Cardiac atrium fibroblast (primary cell): ENCODE measurements around a stretch of chr15.

- RAMPAGE, long total RNA, result no peak
Observed at GRCh38 chr15:65783842-65784393, 8.2 kb downstream of the DENND4A start.

DNA sequence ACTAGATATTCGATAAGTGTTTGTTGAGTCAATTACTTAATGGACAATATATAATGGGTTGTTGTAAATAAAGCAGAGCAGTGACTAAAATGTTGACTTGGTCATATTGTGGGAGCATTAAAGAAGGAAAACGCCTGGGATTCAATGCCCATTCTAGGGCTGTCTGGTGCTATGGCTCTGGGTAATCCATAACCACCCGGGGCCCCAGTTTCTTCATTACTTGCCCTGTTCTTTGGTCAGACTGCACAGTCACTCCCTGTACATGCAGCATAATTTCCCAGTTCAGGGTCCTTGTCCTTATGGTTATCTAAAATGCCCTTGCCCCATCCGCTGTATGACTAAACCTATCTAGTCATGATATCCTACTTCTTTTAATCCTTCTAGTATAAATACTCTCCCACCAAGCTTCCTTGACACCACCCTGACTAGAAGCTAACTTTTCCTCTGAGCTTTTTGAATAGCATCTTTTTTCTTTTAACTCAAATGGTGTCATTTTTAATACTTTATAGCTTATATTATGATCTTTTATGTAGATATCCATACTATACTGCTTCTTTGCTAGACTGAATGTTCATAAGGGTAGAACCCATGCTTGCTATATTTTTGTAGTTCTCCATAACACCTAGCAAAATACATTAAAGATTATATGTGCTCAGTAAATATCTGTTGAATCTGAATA is 27.6 kb upstream of the DENND4A start:
- RAMPAGE, long total RNA, result no peak

DNA sequence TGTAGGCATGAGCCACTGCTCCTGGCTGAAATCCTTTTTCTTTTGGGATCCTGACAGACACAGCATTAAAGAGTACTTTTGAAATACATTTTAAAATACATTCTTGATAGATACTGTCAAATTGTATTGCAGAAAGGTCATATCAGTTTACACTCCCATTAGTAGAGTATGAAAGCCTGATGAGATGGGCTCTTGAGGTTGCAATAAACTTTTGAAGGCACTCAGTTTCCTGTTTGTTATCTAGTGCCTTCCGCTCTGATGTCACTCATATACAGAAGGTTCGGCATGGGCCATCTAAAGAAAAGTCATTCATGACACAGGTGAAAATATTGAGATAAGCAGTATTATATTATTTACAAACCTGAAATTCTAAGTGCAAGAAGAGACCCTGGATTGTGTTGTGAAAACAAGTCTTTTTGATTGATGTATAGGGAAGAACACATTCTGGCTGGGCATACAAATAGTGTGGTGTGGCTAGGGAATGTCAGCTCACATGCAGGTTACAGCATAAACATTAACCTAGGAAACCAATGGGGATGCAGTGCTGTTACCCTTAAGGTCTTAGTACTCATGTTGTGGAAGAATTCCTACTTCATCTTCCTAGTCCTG is 36.5 kb upstream of the DENND4A start:
- RAMPAGE, long total RNA, result no peak

- RAMPAGE, long total RNA, result no peak
Observed at GRCh38 chr15:66414714-66415125, 28.0 kb downstream of the MAP2K1 start.

DNA sequence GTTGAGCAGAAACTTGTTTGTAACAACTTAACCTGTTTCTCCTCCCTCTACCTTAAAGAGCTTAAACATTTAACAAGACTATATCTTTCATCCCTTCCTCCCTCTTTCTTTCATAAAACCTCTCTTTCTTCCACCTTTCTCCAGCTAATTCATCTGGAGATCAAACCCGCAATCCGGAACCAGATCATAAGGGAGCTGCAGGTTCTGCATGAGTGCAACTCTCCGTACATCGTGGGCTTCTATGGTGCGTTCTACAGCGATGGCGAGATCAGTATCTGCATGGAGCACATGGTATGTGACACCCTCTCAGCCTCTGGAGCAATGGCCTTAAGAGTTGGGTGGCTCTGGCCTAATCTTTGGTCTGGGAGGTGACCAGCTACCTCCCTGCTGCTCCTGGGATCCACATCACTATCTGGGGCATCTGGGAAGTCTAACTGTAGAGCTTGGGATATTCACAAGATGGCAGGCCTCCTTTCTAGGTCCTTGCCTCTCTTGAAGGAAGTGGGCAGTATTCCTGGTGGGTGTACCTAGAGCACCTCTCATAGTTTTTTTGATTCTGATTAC is 50.0 kb downstream of the MAP2K1 start:
- RAMPAGE, long total RNA, result no peak

DNA sequence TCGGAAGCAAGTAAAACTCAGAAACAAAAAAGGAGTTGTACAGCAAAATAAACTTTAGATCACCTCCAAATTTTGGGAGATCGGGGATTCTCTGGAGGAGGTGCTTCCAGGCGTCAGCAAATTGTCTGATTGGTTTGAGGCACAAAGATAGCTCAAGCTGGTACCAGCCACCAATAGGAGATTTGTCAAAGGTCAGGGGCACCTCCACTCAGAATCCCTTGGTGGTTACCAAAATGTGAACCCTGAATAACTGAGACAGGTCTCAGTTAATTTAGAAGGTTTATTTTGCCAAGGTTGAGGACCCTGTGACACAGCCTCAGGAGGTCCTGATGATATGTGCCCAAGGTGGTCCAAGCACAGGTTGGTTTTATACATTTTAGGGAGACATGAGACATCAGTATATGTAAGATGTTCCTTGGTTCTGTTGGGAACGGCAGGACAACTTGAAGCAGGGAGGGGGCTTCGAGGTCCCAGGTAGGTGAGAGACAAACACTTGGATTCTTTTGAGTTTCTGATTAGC is 27.0 kb downstream of the SNAPC5 start:
- RAMPAGE, long total RNA, result no peak

GRCh38 chr15:66501735-66502187 is 2.9 kb downstream of the RPL4 start:
- RAMPAGE, long total RNA, result no peak

GRCh38 chr15:66670809-66671440 is 31.1 kb upstream of the SMAD6 start:
- RAMPAGE, long total RNA, result no peak

GRCh38 chr15:66673192-66674039 is 28.6 kb upstream of the SMAD6 start:
- RAMPAGE, long total RNA, result no peak

- RAMPAGE, long total RNA, result no peak
Observed at GRCh38 chr15:66773065-66773448, 71.0 kb downstream of the SMAD6 start.

GRCh38 chr15:66834803-66835871 is 133.1 kb downstream of the SMAD6 start:
- RAMPAGE, long total RNA, result no peak

DNA sequence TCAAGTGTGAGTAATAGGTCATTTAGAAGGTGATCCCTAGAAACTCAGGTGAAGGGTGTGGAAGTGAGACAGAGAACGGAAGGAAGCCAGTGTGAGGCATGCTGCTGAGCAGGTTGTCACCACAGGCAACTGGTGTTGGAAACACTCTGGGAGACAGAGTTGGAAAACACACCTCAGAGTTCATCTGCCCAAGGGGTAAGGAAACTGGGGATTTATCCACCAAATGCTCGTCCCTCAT is 25.7 kb upstream of the SMAD3 start:
- RAMPAGE, long total RNA, result no peak

- RAMPAGE, long total RNA, result no peak
Observed at GRCh38 chr15:67059050-67059718, 6.2 kb upstream of the SMAD3 start.

DNA sequence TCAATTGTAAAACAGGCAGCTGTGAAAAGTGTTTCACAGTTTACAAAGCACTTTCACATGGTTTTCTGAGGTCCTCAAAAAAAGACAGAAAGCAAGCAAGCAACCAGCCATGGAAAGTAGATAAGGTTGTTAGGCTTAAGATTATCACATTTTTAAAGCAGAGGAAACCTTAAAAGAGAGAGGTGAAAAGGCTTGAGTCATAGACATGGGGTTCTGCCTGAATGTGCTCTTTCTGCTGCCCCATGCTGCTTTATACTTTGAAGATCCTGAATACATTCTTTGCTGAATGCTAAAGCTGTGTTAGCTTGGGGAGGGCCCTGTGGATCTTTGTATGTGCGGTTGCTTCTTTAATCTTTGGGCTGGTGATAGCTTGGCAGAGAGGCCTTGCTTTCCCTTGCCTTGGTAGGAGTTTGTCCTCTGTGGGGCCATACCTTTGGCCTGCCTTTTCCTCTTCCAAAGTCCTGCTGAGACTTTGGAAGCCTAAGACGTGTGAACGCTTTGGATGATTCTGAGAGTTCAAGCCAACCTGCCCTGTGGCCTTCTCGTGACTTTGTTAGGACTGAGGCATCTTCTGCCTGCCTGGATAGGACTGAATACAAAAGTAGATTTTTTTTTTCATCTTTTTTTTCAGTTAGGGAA is 2.7 kb downstream of the SMAD3 start:
- RAMPAGE, long total RNA, result no peak

DNA sequence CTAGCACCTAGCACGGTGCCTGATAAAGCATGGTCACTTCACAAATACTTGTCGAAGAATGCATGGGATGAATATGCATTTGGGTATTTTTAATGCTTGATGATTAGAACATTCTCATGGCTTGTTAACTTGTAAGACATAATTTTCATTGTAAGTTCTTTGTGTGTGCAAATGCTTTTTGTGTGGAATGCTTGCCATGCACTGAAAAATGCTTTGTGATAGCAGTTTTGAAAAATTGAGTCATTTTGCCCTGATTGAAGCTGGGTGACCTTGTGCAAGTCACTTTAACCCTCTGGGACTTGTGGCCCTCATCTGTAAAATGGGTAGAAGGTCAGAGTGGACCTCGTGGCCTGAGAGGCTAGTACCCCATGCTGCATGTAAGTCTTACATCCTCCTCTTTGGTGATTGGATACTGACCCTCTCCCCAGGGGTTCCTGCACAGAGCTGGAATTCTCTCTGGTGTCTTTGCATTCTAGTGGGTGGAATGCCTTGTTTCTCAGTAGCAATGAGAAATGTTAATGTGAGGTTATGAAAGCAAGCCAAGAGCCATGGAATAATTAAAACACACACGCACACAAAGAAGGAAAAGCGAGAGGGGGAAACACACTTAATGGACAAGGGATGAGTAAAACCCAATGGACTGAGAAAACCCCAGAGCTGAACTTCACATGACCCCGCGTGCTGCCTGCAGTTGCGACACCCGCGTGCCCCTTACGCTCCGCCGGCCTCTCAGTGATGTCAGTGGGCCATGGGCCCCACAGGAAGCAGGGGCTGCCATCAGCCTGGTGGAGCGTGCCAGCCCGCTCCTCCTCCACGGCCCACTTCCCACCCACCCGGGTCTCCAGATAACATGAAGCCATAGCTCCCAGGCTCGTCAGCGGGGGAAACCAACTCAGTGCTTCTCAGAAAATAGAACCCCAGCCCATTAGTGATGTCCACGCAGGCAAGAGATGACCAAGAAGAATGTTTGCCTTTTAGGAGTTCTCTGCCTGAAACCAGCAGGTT is 44.0 kb downstream of the SMAD3 start:
- RAMPAGE, long total RNA, result no peak

GRCh38 chr15:67114921-67115555 is 49.6 kb downstream of the SMAD3 start:
- RAMPAGE, long total RNA, result no peak

- RAMPAGE, long total RNA, result no peak
Observed at GRCh38 chr15:67134624-67135347, 69.4 kb downstream of the SMAD3 start.

GRCh38 chr15:67137672-67138688 is 72.6 kb downstream of the SMAD3 start:
- RAMPAGE, long total RNA, result start-site peak on the plus strand at chr15:67137871-67138076, 13 and 10 reads in 2 replicates

- RAMPAGE, long total RNA, result no peak
Observed at GRCh38 chr15:67140466-67141106, 75.2 kb downstream of the SMAD3 start.

GRCh38 chr15:67223016-67223667 is 31.3 kb downstream of the AAGAB start:
- RAMPAGE, long total RNA, result no peak